Ascending aorta (tissue), 1 donor: ENCODE measurements around a stretch of chr1.

- PRO-cap = no peak
Measured at GRCh38 chr1:42026643-42027401, 108.1 kb upstream of the HIVEP3 start.

GRCh38 chr1:42163045-42163648 is 1.4 kb downstream of the GUCA2A start:
- PRO-cap = no peak

DNA sequence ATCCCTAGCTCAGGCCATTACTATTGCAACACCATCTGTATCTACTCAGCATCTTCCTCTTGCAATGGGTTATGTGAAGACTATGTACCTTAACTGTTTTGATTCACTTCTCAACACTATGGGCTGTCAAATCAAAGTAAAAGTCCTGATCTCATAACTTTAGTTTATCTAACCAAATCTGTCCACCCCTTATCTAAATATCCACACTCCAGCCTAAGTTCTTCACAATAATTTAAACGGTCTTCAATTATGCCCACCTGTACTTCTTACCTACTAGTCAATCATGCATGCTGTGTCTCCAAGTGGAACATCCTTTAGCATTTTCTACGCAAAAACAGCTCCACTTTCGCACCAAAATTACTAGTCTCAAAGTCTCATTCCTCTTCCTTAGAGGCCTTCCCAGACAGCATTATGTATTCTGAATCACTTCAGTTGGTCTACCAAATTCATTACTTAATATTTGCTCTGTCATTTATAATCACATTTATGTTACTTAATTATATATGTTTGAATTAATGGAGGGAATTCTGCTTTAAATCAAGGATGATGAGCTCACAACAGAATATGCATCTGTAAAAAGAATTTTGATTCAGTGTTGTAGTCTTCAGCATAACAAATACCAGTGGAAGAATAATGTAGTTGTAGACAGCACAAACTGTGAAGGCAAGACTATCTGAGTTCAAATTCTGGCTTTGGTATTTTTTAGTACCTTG is 58.8 kb upstream of the GUCA2A start:
- PRO-cap = no peak

- PRO-cap = no peak
Measured at GRCh38 chr1:42454326-42454621, 1.5 kb downstream of the ZMYND12 start.

GRCh38 chr1:42484484-42484683 is 21.3 kb downstream of the CCDC30 start:
- PRO-cap = no peak

- PRO-cap = unidirectional peak, minus-strand start at chr1:42683022
Measured at GRCh38 chr1:42682899-42683385, 724 bp downstream of the YBX1 start.

DNA sequence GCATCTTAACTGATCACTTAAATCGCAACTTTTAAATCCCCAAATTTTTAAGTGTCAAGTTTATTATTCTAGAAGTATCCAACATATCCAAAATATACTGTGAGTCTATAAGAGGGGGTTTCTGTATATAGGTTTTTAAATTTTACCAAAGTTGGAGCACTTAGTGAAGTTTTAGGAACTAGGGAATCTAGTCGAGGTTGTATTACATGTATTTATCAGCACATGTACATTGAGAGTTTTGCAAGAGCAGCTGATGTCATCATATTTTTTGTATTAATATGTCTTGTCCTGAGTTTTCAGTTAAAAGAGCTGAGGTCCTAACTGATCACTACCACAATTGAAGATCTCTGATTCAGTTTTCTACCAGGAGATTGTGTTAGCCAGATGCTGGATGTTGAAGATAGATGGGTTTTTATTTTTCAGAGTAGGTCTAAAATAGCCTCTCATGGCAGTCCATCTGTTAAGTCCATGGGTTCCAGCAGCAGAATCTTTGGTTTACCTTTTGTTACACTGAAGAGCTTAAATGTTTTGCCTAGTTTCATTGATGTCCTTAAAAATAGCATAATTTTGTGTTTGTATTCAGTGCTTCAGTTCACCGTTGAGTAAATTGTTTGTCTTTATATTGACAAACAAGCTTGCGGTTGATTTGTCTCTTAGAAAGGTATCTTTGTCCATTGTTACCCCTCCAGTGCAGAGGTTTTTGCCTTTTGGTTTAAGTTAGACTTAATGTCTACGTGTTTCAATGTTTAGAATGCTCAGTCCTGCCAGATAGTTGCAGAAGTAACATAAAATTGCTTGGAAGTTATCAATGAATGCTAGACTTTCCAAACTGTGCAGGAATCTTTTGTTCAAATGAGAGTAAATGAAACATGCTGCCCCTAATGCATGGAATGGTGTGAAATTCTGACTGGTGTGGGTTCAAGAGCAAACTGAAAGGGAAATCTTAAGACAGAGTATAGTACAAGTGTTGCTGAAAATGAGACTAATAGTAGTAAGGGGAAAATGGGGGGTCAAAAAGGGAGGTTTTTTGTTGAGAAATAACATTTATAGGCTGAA is 16.1 kb downstream of the YBX1 start:
- PRO-cap = no peak

DNA sequence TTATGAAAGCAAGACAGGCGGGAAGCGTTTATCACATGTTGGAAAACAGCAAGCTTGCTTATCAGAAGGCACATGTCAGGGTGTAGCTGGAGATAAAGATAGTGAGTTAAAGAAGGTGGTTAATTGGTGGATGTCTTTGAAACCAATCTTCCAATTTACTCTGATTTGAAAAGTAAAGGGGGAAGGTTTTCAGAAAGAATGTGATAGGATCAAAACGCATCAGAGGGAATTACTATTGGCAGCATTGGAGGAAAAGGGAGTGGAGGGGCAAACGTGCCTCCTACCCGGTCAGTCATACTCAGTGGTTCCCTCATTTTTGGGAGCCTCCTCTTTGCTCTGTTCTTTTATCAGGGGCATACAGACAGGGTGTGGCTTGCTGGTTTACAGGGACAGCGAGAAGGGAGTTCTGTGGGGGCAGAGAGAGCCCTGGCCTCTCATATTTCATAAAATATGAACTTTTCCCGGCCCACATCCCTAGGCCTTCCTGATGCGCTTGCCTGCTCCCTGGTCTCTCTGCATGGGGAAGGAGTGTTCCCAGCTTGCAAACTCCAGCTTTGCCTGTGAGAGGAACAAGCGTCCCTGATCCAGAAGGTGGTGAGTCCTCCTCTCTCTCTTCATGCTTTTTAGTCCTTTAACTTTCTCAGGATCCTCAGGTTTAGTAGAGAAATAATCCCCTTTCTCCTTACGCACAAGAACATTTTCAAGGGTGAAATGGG is 8.1 kb upstream of the SVBP start:
- PRO-cap = no peak

DNA sequence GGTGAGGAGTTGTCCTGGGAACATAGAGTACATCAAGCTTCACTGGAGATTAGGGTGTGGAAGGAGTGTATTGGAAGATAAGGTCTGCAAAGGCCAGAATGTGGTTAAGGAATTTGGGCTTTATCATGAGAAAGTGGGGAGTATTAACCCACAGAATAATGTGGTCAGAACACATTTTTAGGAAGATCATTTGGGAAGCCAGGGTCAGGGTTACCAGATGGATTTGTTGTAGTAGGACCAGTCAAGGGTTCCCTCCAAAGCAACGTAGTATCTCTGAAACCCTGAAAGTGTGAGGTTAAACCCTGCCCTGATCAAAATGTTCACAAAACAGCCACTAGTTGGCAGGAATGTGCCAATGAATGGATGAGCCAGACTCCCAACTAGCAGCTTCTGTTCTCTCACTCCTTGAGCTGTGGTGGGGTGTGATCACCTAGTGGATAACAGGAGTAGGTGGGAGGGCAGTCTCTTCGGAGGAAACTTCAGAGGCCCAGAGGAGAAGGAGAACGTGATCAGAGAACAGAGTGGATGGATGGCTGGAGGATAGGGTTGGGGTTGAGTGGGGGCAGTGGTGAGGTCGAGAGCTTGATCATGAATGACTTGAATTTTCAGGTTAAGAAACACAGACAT is 35.8 kb downstream of the SLC2A1 start:
- PRO-cap = no peak

DNA sequence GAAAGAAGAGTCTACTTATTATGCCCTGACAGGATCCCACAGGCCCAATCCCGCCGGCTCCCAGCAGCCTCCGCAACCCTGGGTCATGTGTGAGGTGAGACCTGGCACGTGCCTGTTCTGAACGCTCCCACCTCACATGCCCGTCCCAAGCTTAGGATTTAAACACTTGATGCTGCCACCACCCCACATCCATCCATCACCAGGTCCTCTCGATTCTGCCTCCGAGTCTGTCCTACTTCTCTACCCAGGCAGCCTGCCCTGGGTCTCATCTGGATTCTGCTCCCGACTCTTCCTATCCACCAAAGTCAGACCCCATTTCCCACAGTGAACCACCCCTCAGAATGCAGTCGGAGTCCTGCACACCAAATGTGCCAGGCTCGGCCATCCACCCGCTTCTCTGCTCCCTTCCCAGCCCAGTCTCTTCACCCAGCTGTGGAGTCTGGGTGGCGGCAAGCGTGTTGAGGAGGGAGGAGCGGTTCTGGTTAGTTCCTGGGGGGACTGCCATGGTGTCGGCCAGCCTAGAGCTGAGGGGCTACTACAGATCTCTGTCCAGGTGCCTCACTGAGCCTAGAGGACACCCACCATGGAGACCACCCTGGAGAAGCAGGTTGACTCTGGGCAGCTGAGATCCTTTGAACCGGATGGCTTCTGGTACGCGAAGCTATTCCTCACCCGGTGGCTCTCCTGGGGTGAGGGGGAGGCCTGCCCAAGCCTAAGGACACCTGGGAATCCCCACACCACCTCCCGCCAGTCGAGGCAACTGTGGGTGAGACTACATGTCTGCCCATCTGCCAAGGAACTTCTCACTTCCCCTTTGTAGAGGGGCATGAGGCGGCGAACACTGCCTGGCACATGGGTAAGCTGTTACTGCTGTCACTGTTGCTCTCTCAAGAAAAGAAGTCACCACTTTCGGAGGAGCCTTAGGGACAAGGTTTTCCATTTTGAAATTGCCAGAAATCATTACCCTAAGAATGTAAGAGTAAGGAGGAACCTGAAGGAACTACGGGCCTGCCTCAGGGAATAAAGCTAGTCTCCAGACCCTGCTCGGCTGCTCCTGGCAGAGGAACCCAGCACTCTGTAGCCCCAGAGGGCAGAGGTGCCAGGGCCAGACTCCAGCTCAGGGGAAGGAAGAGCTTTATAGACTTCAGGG is 23.7 kb downstream of the SLC2A1 start:
- PRO-cap = no peak

- PRO-cap = no peak
Measured at GRCh38 chr1:42973305-42973768, 14.7 kb upstream of the SLC2A1 start.

DNA sequence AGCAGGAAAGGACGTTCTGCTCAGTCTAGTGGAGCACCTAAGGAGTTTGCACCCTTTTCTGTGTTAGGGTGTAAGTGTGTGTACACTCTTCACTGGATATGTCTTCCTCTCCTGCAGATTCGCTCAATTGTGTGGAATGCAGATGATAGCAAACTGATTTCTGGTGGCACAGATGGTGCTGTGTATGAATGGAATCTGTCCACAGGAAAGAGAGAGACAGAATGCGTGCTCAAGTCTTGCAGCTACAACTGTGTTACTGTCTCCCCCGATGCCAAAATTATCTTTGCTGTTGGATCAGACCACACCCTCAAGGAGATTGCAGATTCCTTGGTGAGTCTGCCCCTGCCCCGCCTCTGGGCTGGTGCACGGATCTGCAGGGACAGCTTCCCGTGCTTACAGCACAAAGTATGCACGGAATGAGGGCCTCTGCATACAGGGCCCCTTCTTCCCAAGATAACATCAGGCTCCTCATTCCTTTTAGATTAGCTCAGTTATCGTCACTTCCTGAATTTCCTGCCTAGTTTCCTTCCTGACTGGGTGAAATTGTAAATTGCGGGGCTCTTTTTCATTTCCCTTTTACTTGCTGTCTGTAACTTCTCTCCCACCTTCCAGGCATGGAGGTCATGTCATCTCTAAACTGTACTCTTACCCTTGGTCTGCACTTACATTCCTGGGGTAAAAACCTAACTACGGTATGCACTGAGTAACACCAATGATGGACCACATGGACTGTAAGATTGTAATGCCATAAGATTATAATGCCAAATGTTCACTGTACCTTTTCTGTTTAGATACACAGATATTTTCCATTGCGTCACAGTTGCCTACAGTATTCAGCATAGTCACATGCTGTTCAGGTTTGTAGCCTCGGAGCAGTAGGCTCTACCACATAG is 34.7 kb downstream of the CFAP57 start:
- PRO-cap = no peak

DNA sequence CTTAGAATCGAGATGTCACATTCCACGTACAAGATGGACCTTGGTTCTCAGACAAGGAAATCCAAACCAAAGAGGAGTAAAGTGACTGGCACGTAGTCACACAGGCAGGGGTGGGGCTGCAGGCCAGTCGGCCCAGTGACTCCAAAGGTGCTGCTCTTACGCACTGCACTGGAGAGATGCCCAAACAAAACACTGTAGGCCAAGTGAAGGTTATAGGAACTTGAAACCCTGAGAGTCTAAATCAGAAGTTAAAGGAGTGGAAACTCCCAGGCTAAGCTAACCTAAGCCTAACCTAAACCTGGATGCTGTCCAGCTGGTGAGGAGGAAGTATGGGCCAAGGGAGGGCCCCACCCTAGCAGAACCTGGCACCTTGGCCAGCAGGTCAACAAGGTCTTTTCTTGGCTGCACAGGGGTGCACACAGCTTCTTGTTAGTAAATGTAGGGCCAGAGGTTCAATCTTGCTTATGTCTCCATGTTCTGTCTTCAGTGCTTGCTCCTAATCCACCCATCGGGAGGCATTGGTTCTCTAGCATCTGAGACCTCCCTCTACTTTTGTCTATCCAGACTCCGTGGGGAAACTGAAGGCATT is 13.1 kb upstream of the TMEM125 start:
- PRO-cap = no peak

- PRO-cap = no peak
Measured at GRCh38 chr1:43290221-43290900, 5.0 kb upstream of the C1orf210 start.

GRCh38 chr1:43368099-43368794 is 436 bp upstream of the ELOVL1 start:
- PRO-cap = bidirectional peak, plus-strand start at chr1:43368212, minus-strand start at chr1:43368011; unidirectional peak, plus-strand start at chr1:43368396

GRCh38 chr1:43522650-43523680 is 7.7 kb upstream of the PTPRF start:
- PRO-cap = no peak

- PRO-cap = no peak
Measured at GRCh38 chr1:43536186-43536868, 5.6 kb downstream of the PTPRF start.

DNA sequence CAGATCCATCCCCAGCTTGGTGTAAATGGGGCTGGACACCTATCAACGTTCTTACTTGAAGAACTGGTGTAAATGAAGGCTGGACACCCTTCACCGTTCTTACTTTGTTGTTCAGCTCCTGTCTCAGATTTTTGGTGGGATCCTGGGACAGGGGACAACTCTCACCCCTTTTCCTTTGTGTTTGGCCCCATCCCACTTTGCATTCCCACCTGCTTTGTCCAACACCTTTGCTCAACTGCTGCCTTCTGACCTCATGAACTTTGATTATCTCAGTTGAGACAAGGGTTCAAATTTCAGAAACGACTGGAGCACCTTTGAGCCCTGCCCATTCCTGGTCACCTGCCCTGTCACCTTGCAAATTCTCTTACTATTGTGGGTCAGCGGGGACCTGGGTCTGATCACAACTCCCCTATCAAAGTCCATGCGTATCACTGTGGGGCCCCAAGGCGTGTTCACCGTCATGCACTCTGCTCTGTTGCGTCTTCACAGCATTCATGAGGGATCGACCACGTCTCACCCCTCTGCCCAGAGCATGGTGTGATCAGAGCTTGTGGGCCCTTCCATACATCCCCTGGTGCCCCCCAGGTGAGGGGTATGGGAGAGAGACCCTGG is 12.8 kb downstream of the PTPRF start:
- PRO-cap = no peak

DNA sequence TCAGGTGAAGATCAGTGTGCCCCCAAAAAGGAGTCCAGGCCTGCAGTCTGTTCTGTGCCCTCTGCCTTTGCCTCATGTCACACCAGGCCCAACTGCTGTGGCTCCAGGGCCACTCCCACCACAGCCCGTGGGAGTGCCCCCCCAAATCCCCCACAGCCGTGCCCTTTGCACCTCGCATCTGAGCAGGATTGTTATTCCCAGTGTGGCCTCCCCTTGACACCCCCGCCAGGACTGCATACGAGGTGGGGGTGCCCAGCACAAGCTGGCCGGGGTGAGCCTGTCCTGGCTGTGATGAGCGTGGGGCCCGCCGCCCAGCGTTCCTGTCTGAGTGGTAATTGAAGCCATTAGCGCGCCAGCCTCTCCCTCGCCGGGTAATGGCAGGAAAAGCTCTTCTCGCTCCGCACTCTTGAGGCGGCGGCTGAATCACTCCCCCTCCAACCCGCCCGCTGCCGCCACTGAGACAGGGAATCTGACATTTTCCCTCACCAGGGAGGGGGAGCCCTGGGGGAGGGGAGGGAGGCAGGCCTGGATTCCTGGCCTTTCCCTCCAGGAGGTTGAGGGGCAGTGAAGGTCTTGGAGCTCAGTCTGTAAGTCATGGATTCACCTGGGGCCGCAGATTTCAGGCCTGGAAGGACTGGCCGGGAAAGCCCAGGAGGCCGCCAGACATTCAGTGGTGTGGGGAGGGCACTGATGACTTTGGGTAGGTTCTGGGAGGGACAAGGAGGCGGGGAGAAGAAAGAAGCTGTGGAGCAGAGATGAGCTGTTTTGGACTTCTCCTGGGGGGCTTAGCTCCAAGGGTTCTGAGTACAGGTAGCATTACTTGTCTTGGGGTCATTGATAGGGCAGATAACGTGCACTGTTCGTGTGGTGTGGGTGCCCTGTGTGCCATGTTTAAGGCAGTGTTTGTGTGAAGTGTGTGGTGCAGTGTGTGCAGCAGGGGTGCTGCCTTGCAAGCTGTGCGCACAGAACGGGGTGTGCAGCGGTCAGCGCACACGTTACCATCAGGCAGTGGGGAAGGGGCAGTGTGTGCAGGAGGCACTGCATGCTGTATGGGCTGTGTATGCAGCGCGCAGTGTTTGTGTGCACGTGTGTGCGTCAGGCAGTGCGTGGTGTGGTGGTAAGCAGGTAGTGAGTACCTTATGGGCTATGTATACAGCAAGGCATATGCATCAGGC is 28.0 kb downstream of the PTPRF start:
- PRO-cap = no peak

DNA sequence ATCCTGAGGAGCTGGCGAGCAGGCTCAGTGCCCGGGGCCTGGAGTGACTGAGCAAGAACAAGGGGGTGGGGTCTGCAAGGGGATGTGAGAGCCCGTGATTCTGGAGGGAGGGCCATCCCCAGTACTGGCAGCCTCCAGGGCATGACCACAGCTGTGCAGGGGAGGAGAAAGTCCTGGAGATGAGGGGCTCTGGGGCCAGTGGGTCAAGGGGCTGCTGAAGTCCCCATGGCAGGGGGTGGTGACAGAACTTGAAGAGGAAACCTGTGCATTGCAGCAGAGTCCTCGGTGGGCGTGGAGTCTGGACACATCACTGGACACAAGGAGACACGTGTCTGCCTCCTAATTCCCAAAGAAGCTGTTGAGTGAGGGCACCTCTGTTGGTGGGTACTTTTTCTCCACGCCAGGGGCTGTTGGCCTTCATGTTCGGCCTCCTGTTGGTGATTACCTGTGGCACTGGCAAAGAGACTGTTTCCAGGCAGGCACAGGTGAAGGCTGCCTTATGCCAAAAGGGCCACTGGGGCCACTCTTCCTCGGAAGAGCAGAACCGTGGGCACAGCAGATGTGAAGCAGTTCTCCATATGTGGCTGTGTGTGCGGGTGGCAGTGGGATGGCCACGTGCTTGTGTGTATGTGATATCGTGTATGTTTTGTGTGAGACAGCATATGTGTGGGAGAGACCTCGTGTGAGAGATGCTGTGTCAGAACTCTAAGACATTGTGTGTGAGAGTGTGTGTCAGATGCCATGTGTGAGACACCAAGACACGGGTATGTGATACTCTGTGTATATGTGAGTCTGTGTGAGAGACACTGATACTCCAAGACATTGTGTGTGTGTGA is 53.6 kb upstream of the KDM4A start:
- PRO-cap = no peak